ENCODE results near the gene FAM219A.

- PRO-cap = no peak
These were observed 3.4 kb downstream of the B4GALT1 start for GRCh38 chr9:33163479-33164303.

DNA sequence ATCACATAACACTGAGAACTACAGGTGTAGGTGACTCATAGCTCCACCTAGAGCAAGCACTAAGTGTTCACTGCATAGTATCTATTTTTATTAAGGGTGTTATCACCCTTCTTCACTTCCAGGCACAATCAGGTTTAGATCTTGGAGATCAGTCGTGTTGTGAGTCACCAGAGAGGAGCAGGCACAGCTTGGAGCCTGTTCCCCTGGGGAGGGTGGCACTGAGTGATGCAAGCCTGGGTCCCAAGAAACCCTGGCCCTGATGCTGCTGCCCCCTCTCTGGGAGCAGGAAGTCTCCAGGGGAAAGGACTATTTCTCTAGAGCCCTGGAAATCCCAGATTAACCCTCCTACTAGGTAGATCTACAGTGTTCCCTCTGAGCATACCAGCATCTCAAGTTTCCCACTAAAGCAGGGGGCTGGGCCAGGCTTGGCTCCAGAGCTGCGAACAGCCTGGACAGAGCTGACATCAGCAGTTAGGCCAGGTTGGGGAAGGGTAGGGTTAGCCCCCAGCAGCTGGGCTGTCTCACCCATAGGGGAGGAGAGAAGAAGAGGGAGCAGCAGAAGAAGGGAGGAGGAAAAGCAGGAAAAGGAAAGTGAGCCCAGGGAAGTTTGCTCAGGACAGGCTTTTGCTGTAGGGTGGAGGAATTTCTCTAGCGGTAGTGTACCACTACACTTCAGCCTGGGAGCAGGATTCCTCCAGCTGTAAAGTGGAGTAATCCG, 28.1 kb upstream of the SPINK4 start:
- PRO-cap = no peak

DNA sequence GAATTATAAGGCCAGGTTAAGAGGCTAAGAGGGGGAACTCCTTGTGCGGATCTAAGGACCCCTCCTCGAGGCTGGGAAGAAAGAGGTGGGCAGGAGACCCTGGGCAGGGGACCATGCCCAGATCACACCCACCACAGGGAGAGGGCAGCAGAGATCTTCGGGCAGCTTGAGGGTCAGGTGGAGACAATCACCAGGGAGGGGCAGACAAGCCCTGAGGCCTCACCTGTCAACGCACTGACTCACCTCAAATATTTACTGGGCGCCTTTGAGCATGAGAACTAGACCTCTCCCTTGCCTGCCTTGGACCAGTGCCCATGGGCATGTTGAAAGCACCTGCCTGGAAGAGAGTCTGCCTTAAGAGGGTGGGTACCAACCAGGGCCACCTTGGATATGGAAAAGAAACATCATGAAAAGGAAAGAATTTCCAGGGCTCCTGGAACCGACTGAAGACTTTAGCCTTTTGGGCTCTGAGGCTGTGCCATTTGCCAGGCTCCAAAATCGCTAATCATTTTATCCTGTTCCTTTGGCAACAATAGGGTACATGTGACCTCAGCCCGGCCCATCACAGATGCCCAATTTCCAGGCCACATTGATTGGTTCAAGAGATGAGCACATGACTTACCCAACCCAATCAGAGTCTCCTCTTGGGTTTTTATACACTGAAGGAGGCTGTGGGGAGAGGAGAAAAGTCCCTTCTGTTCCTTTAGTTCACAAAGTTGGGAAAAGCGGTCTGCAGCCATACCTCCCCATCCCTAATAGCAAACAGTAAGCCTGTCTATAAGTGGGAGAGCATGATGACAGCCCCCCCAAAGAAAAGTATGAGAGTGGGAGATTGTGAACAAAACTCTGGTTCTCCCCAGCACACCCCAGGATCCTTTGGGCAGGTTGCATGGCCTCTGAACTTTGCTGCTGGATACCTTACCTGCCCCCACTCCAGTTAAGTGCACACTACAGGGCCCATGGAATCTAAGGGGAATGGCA, 10.3 kb upstream of the SPINK4 start:
- PRO-cap = no peak

DNA sequence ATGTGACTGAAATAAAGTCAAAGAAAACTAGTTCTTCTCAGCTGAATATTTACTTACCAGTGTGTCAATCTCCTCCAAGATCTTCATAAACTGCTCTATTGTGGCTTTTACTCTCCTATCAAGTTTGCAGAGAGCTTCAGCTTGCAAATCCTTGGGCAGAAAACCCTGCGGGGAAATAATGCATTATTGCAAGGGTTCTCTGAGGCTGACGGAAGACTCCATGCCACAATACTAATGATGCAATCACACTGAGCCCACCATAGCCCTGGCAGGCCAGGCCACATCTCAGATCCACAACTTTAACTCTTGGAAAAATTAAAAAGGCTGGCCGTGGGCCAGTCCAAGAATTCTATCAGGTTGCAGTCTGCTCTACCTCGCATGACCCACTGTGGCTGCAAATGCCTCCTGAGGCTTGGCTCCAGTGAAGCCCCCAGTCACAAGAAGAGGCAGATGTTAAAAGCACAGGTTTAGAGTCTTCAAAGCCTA, 7.7 kb downstream of the BAG1 start:
- PRO-cap = no peak

DNA sequence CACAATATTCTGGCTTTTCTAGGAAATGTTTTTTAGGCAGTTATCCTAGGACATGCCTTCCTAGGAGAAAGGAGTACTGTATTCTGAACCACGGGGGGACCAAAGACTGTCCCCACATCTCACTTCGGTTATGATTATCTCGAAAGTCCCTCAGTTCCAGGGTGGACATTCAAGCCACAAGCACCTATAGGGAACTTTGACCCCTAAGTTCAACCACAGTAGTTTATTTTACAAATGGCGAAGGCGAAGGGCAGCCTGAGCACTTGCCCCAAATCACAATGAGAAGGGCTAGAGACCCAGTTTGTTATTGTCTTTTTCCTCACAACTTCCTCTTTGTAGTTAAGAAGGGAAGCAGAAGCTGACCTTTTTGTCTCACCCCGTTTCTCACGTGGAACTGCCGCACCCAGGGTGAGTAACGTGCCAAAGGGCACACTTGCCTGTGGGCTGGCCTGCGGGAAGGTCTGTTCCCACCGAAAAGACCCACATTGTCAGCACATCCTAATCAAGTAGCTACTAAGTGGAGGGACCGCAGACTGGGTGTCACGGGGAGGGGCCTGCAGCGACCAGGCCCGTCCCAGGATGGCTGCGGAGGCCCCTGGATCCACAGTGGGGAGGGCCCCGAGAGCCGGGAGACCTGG, 659 bp upstream of the UBE2R2 start:
- PRO-cap = bidirectional peak, plus-strand start at position 531 of the sequence, minus-strand start at position 280 of the sequence

DNA sequence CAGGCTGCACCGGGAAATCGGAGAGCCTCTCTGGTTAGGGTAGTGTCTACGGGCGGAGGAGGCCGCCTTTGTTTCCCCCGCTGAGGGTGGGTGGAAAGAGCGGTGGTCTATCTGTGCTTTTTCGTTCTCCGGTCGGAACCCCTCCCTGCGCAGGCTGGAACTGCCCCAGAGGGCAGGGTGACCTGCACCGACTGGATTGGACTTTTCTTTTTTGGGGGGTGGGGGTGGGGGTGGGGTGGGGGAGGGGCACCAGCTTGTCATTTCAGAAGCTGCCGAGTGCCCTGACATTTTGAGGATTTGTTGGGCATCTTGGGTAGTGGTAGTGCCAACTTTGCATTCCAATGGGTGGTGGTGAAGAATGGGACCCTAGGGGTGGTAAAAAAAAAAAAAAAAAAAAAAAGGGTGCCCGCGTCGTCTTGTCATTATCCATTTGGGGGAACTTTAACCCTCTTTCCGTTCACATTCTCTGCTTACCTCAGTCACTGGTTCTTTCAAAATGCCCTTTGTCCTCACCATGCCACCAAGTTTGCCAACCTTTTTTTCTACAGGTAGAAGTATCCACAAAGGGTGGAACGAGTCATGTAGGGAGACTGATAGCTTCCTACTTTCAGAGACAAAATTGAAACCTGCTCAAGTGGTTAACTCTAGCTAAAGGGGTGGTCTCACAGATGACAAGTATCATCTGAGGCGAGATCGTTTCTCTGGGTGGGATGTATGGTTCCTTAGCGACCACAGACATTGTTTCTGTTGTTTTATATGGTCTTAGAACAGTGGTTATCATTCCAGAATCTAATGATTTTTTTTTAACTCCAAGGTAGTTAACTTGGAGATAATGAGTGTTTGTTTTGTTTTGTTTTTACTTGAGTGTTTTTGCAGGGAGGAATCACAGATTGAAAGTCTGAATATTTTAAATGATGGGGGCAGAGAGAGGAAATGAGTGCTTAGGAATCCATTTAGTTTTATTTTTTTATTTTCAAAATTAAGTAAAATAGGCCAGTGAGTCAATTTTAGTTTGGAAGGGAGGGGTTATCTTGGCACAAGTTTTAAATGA, 1.5 kb downstream of the UBE2R2 start:
- PRO-cap = bidirectional peak, plus-strand start at position 42 of the sequence, minus-strand start outside the sequence; unidirectional peak, minus-strand start at position 147 of the sequence; bidirectional peak, plus-strand start at position 610 of the sequence, minus-strand start at position 432 of the sequence

GRCh38 chr9:33819992-33820373, 3.0 kb downstream of the UBE2R2 start:
- PRO-cap = no peak

DNA sequence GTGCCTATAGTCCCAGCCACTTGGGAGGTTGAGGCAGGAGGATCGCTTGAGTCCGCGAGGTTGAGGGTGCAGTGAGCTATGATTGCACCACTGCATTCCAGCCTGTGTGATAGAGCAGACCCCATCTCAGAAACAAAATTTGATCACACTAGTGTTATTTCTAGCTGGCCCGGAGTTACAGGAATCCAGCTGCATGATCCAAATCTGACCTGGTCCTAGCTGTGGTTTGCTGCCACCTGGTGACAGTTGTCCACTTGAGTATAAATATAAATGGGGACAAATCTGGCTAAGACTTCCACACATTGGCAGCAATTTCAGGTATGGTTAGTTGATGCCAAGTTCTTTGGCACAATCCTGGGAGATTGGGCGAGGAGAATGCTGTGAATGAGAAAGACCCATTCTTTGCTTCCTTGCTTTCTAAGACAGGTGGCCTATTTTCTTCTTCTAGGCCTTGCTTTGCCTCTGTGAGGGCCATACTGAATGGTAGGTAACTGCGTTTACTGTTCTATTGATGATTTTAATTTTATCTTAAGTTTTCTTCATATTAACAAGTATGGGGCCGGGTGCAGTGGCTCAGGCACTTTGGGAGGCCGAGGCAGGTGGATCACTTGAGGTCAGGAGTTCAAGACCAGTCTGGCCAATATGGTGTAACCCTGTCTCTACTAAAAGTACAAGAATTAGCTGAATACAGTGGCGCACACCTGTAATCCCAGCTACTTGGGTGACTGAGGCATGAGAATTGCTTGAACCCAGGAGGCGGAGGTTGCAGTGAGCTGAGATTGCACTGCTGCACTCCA, 35.4 kb downstream of the UBE2R2 start:
- PRO-cap = no peak

GRCh38 chr9:33878396-33878761, 61.4 kb downstream of the UBE2R2 start:
- PRO-cap = no peak

DNA sequence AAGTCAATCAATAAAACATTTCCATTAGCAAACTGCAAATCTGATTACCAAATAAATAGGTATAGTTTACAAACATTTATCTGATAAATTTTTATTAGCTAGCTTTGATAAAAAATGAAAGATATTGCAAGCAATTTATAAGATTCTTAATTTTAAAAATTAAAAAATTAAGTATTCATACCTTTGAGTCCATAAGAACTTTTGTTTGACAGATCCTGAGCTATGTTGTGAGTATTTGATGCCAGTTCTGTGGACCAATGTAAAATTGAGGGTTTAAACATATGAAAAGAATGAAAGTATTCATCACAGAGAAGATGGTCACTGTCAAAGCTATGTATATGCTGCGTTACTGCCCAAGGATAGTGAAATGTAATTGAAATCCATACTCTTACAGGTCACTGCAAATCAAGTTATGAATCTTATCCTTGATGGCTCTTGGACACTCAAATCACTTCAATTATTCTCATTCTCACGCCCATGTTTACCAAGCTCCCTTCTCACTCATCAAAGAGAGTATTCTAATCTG, 85.1 kb downstream of the UBAP2 start:
- PRO-cap = no peak

GRCh38 chr9:34016949-34017440, 31.7 kb downstream of the UBAP2 start:
- PRO-cap = no peak

DNA sequence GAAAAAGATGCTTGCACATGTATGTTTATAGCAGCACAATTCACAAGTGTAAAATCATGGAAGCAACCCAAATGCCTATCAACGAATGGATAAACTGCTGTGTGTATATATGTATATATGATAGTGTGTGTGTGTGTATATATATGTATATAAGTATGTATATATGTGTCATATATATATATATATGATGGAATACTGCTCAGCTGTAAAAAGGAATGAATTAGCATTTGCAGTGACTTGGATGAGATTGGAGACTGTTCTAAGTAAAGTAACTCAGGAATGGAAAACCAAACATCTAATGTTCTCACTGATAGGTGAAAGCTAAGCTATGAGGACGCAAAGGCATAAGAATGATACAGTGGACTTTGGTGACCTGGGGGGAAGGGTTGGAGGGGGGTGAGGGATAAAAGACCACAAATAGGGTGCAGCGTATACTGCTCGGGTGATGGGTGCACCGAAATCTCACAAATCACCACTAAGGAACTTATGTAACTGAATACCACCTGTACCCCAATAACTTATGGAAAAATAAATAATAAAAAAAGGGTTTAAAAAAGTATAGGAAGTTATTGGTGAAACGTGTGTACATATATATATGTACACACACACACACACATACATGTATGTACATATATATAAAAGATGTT, 36.4 kb downstream of the UBAP1 start:
- PRO-cap = no peak

GRCh38 chr9:34338507-34339138, 9.3 kb downstream of the NUDT2 start:
- PRO-cap = no peak

- PRO-cap = no peak
These were observed 16.5 kb downstream of the NUDT2 start for GRCh38 chr9:34345919-34346170.

- PRO-cap = bidirectional peak, plus-strand start at chr9:34375362, minus-strand start at chr9:34374988
These were observed 1.6 kb downstream of the MYORG start for GRCh38 chr9:34374869-34375654.

DNA sequence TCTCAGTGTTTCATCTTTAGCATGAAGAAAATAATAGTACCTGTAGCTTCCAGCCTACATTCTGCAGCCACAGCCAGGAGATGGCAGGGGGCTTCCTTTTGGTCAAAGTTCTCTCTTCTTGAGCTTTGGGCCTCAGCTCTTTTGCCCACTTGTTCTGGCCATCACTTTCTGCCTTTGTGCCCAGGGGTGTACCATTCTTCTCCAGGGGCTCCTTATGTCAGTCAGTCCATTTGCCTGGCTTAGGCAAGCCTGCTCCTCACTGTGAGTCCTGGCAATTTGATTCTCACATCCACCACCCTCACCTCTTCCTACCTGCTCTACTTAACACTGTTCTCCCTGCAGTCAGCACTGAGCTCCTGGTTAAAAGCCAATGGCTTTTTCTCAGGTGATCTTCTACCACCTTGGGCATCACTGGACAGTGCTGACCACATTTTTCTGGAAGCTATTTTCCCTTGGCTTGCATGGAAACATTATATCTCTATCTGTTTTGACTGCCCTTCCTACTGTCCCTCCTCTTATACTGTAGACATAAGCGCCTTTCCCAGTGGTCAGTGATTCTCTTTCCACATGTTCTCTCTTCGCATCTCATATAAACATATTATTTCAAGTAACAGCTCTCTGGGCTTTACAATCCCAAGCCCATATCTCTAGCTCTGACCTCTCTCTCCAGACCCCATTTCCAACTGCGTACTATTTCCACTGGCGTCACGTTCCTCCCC, 26.2 kb downstream of the FAM219A start:
- PRO-cap = no peak

DNA sequence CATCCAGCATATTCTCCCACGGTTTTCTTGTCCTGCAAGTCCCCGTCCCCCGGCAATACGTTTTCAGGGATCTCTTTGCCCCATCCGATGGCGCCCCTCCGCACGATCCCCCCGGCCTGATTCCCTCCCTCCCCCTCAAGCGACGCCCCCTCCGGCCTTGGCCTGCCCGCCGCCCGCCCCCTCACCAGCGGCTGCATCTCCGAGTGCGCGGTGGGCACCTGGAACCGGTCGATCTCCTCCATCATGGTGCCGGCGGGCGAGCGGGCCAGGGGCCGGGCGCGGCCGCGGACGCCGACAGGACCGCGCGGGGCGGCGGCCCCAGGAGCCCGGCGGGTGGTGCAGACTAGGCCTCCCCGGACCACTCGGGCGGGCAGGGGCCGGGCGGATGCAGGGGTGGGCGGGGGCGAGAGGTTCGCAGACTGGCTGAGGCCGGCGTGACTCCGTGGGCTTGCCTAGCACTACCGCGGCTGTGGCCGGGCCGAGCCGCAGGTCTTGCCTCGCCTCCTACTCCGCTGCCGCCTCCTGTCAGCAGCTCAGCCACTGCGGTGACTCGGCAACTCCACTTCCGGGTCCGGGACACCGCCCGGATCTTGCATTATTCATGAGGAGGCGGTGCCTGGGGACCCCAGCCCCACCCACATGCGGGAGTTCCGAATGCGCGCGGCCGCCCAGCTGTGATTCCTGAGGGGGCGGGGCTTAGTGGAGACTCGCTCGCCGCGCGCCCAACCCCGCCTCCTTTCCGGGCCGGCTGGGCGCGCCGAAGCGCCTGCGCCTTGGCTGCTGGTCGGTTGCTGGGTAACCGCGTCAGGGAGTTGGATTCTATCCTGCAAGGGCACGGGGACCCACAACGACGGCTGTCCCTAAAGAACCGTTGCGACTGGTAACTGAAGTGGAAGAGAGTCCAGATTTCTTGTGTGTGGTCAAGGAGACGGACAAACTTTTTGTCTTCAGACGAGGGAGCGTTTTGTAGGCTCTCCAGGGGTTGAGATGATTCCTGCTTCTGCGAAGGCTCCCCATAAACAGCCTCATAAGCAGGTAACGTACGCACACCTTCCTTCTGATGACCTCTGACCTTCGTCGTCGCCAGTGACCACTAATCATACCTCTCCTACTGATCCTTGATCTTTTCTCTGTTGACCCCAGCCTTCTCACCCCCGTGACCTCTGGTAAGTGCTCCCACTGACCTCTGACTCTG, at the start of gene FAM219A:
Gene FAM219A (minus strand): TSS at position 552 of the 1,195 bp plus-strand sequence.
- PRO-cap = unidirectional peak, minus-strand start at position 524 of the sequence; unidirectional peak, minus-strand start at position 592 of the sequence

DNA sequence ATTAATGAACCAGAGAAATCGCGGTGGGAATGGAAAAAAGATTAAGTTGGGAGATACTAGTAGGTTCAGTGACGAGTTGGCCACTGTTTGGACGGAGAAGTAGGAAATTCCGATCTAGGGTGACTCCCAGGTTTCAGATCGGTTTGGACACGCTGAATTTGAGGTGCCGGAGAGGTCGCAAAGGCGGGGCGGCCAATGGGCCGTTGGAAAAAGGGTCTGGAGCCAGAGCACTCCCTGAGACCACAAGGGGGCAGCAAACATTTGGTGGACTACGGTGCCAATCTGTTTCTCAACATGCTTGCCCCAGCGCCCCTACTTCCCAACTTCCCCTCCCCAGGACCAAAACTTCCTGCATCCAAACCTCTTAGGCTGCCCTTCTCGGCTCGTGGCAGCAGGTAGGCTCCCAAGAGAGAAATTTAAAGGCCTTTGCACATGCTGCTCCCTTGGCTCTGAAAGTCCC, 872 bp upstream of the RPP25L start:
- PRO-cap = no peak

DNA sequence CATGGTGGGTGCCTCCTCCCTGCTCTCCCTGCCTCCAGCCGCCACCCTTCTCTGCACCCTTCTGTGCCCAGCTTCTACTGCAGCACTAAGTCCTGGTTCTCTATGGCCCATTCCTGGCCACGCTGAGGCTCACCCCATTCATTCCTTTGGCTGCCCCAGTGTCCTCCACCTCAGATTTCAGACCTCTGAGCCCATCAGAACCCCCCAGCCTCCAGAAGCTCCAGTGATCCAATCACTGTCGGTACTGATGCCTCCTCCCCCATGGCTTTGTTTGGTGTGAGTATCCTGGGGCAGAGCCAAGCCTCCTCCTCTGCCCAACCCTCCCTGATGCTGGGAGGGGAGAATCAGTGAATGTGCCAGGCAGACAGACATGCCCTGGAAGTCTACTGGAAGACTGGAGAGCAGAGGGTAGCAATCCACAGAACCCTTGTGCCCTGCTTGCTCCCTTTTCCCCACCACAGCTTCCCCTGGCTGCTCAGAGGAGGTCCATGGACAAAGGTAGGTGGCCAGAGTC, 1.8 kb upstream of the ARID3C start:
- PRO-cap = no peak

- PRO-cap = unidirectional peak, plus-strand start at chr9:34701544
These were observed 8.7 kb downstream of the CCL21 start for GRCh38 chr9:34701108-34701769.